H9 (cell line): Measurements from ENCODE around the gene BFAR.

- PRO-cap: no peak
These were observed 49.6 kb downstream of the CPPED1 start for GRCh38 chr16:12753927-12754621.

DNA sequence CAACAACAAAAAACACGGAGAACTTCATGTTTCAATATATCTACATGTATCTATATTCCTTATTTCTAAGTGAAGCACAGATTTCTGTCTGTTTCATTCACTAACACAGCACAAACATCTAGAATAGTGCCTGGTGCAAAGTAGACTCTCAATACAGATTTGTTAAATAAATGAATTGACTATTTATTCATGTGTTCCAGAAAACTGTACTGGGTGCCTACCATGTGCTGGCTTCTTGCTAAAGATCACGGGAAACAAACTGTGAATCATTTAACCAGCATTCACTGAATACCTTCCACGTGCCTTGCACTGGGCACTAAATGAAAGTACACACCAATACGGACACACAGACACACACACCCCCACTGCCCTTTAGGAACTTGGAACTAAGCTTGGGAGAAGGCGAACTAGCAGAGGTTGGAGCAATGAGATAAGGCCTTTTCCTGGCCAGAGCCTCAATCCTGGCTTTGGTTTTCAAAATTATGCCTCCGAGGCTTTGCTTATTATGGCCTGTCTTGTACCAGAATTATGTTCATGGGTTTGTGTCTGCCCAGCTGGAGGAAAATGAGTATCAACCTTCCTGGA is 32.5 kb downstream of the CPPED1 start:
- PRO-cap: no peak

GRCh38 chr16:13999713-14000388 is 71.3 kb upstream of the MRTFB start:
- PRO-cap: no peak

GRCh38 chr16:14015768-14016350 is 55.3 kb upstream of the MRTFB start:
- PRO-cap: no peak

DNA sequence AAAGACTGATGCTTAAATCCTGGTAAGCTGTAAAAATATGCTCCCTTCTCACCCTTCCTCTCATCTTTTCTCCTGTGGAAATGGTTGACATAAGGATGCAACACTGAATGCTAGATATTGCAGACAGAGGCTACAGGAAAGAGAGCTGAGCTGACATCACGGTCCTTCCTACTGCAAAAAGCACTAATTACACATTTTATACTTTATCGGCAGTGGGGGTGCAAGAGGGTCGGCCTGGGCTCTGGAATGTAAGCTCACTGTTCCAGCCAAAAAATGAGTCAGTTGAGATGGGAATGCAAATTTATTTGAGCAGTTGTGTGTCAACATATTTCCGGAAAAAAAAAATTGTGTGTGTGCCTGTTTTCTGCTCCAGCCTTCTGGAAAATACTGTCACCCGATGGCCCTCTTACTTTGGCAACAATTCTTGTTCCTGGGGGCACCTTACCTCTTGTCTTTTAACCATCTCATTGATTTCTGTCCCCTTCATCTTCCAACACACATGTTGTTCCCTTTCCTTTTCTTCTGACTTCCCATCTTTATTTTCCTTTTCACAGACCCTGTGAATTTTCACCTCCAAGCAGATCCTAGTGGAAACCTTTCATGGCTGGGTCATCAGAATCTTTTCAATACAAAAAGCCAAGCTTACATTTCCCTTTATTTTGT is 14.1 kb upstream of the MRTFB start:
- PRO-cap: no peak

DNA sequence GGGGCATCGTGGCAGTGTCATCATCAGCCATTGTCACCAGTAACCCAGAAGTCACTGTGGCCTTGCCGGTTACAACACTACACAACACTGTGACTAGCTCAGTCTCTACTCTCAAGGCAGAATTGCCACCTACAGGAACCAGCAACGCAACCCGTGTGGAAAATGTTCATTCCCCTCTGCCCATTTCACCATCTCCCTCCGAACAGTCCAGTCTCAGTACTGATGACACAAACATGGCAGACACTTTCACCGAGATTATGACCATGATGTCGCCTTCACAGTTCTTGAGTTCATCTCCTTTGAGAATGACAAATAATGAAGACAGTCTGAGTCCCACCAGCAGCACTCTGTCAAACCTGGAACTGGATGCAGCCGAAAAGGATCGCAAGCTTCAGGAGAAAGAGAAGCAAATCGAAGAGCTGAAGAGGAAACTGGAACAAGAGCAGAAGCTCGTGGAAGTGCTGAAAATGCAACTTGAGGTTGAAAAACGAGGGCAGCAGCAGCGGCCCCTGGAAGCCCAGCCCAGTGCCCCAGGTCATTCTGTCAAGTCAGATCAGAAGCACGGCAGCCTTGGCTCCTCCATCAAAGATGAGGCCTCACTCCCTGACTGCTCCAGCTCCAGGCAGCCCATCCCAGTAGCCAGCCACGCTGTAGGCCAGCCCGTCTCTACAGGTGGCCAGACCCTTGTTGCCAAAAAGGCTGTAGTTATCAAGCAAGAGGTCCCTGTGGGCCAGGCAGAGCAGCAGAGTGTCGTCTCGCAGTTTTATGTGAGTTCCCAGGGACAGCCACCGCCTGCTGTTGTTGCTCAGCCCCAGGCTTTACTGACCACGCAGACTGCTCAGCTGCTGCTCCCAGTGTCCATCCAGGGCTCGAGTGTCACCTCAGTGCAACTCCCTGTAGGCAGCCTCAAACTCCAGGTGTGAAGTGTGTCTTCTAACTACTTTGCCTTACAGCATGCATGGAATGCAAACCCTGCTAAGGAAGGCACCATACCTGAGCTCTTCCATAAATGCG is 175.8 kb downstream of the MRTFB start:
- PRO-cap: no peak

GRCh38 chr16:14345413-14345716 is 274.2 kb downstream of the MRTFB start:
- PRO-cap: no peak

- PRO-cap: bidirectional peak, plus-strand start at chr16:14405904, minus-strand start at chr16:14405637
These were observed 224.5 kb downstream of the PARN start for GRCh38 chr16:14405388-14406091.

- PRO-cap: bidirectional peak, plus-strand start at chr16:14632437, minus-strand start at chr16:14632245
These were observed 559 bp upstream of the BFAR start for GRCh38 chr16:14632272-14632512.

DNA sequence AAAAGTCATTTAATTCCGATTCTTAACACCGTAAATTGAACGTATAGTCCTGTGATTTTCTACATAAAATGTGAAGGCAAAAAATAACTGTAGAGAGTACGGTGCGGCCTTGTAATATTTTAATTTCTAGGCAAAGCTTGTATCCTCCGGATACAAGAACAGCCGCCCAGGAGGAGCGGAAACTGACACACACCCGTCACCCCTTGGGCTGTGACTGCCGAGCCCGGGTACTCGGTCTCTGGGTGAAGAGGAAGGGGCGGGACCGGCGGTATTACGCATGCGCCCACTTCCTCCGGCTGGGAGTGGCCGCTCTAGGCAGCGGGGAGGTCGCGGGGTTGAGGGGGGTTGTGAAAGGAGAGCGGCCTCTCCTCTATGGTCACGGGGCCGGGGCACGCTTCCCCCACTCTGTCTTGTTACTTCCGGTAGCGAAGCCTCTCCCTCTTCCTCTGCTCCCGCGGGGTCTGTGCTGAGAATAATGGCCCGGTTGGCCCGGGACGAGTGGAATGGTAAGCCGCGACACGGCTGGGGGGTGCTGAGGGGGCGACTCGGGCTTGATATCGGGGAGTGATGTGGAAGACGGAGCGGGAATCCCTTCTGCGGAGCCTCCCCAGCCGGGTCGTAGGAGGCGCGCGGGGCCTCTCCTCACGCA is at the start of gene BFAR:
TSS of gene BFAR (plus strand) at position 439 of the 649 bp plus-strand sequence.
- PRO-cap: bidirectional peak, plus-strand start at position 439 of the sequence, minus-strand start at position 216 of the sequence

- PRO-cap: no peak
These were observed 42.8 kb downstream of the NOMO1 start for GRCh38 chr16:14876266-14876822.

- PRO-cap: no peak
These were observed 42.5 kb upstream of the NPIPA1 start for GRCh38 chr16:14894786-14895098.

- PRO-cap: no peak
These were observed 2.0 kb upstream of the NPIPA1 start for GRCh38 chr16:14935220-14935588.

DNA sequence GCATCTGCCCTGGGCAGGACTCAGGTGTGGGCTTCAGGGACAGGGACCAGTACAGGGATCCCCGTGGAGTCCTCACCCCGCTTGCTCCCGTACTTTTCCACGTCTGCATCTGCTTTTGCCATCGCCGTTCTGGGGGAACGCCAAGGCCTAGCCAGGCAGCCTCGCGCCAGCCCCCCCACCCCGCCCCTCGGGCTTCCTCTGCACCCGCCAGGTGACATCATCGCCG is 48.4 kb upstream of the RRN3 start:
- PRO-cap: no peak

GRCh38 chr16:15154010-15154526 is 60.0 kb upstream of the RRN3 start:
- PRO-cap: unidirectional peak, plus-strand start at chr16:15154147; unidirectional peak, plus-strand start at chr16:15154348

GRCh38 chr16:15154544-15155602 is 60.8 kb upstream of the RRN3 start:
- PRO-cap: unidirectional peak, plus-strand start at chr16:15154600; unidirectional peak, plus-strand start at chr16:15154643; bidirectional peak, plus-strand start at chr16:15155170, minus-strand start at chr16:15154771

DNA sequence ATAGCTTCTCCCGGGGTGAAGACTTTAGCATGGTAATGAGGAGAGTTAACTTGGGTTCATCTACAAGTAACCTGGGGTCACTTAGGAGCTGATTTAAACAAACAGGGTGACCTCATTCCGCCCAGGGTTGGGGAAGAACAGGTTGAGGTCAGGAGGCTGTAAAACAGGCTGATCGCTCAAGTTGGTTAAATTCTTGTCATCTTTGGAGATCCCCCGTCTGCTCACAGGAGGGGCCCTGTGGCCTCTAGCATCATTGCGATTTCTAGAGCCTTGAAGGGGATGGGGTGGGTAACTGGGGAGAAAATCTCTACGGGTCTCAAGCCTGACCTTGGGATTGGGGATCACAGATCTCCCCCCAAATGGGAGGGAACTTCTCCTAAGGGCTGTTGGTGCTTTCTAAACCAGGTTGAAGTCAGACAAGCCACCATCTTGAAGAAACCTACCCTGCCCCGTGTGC is 1.8 kb downstream of the MPV17L start:
- PRO-cap: no peak

DNA sequence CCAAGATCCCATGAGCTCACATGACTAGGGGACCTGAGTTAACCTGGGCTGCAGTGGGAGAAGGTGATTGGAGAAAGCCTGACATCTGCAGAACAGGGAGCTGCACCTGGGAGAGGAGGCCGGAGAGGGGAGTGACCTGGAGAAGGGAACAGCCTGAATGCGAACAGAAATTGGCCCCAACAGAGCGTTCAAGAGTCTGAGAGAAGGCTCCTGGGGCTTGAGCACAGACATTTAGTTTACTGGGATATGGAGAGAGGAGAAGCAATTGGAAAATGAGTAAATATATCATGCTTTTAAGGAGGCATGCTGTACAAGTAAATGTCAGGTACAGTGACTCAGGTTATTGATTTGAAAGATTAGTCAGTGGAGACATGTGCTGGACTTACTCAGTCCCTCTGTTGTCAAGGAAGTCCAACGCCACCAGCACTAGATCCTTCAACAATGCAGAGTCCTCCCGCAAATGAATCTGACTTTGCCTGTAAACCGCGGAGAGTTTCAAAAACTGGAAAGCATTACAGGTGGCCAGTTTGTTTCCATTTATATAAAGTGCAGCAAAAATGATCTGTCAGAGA is 28.2 kb downstream of the BMERB1 start:
- PRO-cap: no peak

DNA sequence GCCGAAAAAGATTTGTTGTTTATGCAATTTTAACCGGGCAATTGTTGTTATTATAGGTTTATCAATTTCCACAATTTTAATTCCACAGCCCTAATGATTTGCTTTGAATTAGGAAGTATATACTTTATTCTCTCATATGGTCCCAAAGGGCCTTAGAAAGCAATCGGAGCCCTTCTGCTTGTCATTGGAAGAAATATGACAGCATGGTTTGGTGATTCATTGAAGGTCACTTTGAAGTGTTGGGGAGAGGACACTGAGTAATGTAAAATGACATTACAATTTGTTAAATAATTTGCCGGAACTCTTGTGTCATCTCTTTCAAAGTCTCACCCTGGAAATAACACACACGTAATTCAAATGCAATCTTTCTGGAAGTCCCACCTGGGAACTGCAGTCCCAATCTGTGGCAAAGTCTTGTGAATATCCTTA is 59.8 kb downstream of the BMERB1 start:
- PRO-cap: no peak

DNA sequence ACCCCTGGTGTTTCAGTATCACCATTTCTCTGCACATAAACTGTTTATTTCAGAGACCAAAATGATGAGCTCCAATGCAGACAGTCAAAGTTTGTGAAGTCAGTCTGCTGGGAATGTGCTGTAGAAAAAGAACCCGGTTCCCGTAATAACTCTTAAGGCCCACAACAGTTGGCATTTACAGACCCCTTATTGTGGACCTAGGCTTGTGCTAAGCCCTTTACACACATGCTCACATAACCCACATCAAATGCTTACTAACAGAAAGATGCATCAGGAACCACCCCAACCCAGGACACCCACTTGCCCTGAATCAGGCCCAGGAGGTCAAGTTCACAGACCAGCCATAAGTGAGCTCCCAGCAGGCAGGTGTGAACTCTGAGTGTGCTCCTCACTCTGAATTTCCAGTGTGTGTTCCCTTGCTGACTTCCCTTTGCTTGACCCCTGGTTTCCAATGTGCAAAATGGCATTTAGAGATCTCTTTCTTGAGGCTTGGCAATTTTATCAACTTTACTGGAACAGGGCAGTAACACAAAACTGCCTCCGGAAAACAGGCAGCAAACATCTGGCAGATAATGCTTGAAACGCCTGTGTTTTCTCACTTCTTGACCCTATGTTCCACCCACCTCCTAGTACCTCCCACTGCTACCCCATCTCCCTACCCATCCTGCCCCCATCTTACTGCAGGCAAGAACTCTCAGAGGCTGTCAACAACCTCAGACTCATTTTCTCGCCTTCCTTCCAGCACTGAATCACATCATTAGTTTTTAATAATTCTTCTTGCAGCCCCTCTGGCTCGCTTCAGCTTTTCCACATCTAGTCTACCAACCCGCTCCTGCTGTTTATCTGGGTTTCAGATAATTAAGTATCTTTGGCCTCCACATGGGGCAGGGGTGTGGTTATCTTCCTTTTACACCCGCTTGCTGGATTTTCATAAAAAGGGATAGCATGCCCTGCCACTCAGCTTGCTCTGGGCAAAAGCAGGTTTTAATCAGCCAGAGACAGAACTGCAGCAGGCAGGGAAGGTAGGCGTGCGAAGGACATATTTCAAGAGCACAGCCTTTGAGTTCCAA is 87.2 kb downstream of the BMERB1 start:
- PRO-cap: no peak